ENCODE measurements around the gene GARS1.

- PRO-cap, result unidirectional peak, plus-strand start at chr7:28956779
- RAMPAGE, long total RNA, result no peak
Observed at GRCh38 chr7:28956078-28957028, 1.8 kb downstream of the TRIL start.

- PRO-cap, result unidirectional peak, plus-strand start at chr7:29091482
- RAMPAGE, long total RNA, result no peak
Observed at GRCh38 chr7:29091096-29091571, 55.2 kb downstream of the CPVL start.

- PRO-cap, result no peak
- RAMPAGE, long total RNA, result no peak
Observed at GRCh38 chr7:29282846-29283390, 88.3 kb downstream of the CHN2 start.

GRCh38 chr7:29566470-29567043 is 2.9 kb downstream of the PRR15 start:
- PRO-cap, result no peak
- RAMPAGE, long total RNA, result no peak

GRCh38 chr7:29646334-29647155 is 82.9 kb downstream of the PRR15 start:
- PRO-cap, result no peak
- RAMPAGE, long total RNA, result no peak

DNA sequence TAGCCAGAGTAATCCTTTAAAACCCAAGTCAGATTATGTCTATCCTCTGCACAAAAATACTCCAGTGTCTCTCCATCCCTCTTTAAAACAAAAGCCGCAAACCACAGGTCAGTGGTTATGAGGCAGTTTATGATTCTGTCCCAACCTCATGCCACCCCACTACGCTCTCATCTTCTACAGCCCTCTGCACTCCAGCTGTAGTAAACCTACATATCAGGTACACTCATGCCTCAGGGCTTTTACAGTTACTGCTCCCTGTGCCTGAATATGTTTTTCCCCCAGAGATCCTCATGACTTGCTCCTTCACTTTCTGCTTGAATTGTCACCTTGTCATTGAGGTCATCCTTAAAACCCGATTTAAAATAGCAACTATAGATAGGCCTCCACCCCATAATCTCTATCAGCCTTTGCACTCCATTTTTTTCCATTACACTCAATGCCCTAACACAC is 113.7 kb downstream of the PRR15 start:
- PRO-cap, result no peak
- RAMPAGE, long total RNA, result no peak

- PRO-cap, result no peak
- RAMPAGE, long total RNA, result no peak
Observed at GRCh38 chr7:29806593-29807316, 447 bp downstream of the WIPF3 start.

DNA sequence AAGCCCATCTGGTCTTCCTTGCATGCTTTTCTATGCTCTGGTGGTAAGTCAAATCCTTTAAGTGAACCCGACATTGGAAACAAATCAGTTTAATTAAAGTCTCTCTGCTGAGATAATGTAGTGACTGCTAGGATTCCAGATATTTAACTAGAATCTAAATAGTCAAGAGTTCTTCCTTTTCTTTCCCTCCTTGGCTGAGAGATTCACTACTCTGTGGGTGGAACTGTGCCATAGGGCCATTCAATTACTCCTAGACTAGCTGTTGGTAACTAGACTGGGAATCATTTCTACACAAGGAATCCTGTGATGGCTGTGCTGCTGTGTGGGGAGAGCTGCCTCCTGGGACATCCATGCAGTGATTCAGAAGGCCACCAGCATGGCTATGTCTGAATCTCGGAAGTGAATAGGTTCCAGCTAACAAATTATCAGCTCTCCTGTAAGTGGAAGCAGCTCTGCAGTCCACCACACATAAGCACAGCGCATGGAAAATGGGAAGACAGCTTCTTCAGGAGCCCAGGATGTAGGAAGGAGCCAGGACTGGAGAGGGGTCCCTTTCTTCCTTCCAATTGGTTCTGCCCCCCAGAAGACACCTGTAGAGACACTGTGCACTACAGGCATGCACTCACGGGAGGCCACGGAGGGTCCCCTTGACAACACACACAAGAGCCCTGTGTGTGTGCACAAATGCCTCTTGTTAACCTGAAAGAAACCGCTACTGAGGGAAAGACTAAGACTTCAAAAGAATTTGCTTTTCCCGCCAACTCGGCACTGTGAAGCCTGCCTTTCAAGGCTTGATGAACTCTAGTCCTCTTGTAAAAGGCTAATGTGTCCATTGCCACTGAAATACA is 66.5 kb downstream of the SCRN1 start:
- PRO-cap, result no peak
- RAMPAGE, long total RNA, result no peak

- PRO-cap, result no peak
- RAMPAGE, long total RNA, result no peak
Observed at GRCh38 chr7:30093218-30093635, 41.6 kb upstream of the MTURN start.

DNA sequence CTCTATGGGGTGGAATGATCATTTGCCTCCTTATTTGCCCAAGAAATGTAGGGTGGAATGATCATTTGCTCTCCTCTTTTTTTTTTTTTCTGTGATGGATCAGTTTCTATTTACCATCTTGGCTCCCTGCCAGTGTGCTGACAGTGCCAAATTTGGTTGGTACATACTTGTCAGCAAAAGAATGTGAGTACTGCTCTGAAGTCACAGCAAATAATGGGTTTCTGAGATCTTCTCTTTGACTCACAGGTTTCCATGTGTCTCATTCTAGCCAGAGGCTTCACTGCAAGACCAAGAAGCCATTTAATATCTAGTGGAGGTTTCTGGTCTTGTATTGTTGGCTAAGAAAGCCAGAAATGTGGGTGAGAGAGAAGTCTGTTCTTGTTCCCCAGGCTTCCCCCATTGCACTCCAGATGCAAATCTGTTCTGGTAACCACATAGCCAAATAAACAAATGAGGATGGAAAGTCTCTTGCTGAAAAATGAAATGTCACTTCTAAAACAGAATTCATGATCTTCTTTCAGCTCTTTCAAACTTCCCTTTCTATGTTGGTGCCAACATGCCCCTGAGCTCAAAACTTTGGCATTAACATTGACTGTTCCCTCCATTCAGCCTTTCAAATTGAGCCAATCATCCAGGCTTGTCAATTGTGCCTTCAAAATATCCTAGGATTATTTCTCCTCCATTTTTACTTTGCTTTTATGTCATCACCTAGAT is 45.3 kb upstream of the ZNRF2 start:
- PRO-cap, result no peak
- RAMPAGE, long total RNA, result no peak

- PRO-cap, result no peak
- RAMPAGE, long total RNA, result no peak
Observed at GRCh38 chr7:30347964-30348526, 63.6 kb downstream of the ZNRF2 start.

- PRO-cap, result no peak
- RAMPAGE, long total RNA, result no peak
Observed at GRCh38 chr7:30368820-30369312, 84.5 kb downstream of the ZNRF2 start.

DNA sequence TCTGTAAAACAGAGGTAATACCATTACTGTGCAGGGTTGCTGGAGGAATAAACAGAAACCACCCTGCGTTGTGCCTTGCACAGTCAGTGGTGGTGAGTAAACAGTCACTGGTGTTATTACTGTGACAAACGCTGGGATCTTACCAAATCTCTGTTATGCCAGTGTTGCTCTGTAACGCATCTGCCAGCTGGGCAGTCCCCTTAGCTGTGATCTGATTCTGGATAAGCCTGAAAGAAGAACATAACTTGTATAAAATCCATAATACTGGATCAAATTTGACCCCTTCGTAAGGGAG is 49.4 kb downstream of the NOD1 start:
- PRO-cap, result no peak
- RAMPAGE, long total RNA, result no peak

DNA sequence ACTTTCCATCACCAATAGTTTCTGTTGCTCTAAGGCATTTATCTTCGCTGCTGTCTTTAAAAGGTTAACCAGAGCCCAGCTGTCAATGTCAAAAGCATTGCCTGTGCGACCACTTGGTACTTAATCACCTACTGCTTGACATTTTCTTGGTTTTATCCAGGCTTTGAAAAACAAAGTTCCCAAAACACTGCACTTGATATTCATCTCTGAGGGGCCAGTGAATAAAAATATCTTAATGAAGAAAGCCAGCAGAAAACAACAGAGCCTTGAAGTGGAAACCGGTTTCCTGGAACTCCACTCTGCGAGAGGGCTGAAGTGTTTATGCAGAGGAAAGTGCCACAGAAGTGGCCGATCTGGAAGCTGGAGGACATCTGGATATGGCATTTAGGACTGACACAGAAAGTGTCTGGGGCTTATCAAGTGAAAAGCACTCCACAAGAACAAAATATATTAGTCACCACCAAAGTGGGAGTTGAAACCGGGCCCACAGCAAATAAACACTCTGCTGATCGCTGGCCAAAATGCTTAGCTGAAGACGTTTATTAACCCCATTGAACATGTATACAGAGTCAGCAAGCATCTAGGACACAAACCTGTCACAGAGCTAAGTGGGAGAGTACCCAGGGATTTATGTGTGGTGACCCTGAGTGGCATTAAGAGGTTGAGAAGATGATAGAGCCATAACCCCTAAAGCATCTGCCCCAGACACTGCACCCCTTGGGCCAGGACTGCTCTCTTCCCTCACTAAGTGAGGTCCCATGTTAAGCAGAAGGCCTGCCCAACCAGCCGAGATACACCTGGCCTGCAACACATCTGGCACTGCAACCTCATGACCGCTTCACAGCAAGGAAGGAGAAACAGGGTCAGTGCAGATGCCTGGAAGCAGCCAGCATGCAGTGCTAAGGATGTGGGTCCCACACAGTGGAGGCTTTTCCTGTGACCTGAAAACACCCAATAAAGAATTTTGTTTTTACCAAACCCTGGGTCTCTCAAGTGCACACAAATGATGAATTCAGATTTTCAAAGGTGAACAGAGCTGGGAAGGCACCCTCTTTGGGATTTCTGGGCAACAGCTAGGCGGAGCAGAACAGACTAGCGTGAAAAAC is 7.7 kb downstream of the NOD1 start:
- PRO-cap, result unidirectional peak, minus-strand start at position 373 of the sequence
- RAMPAGE, long total RNA, result no peak

GRCh38 chr7:30500444-30500803 is 4.2 kb downstream of the GGCT start:
- PRO-cap, result no peak
- RAMPAGE, long total RNA, result no peak

- PRO-cap, result no peak
- RAMPAGE, long total RNA, result no peak
Observed at GRCh38 chr7:30549868-30550280, 44.8 kb upstream of the GARS1 start.

GRCh38 chr7:30593633-30594490 is 816 bp upstream of the GARS1 start:
- PRO-cap, result no peak
- RAMPAGE, long total RNA, result no peak

DNA sequence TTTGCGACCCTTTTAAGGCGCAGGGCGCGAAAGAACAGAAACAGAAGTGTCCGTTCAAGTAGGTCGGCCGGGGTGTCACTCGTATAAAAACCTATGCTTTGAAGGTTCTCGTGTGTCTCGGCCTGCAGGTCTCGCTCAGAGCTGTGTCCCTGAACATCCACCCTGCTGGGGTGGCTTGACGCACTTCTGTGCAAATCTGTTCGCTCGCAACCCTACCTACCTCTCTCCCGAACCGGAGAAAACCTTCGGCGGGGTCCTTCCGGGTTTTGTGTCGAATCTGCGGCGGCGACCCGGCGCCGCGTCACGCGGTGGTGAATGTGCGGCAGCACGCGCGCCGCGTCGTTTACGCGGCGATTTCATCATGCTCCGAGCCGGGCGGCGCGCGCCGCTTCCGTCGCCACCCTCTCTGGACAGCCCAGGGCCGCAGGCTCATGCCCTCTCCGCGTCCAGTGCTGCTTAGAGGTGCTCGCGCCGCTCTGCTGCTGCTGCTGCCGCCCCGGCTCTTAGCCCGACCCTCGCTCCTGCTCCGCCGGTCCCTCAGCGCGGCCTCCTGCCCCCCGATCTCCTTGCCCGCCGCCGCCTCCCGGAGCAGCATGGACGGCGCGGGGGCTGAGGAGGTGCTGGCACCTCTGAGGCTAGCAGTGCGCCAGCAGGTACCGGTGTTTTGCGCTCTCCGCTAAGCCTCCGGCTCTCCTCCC is at the start of gene GARS1:
Gene GARS1, plus strand, starts transcription at position 388 of the 698 bp plus-strand sequence.
- PRO-cap, result bidirectional peak, plus-strand start at position 397 of the sequence, minus-strand start at position 279 of the sequence
- RAMPAGE, long total RNA, result no peak

DNA sequence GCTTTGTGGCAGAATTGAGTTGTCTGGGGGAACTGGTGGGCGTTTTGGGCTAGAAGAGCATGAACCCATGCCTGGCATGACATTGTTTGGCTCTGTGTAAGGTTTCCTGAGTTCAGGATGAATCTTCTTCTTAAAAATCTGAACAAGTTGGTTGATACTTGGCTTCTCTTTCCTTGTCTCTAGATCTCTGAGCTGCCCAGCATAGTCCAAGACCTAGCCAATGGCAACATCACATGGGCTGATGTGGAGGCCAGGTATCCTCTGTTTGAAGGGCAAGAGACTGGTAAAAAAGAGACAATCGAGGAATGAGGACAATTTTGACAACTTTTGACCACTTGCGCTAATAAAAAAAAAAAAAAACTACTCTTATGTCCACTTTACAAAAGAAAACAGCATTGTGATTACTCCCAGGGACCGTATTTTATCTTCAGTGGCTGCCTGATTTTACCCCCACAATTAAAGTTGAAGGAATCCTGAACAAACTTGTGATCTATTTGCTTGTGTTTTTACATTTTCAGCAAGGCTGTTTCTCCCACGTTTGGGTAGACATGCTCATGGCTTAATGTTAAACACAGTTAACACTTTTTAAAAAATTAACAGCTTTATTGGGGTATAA is 39.0 kb downstream of the GARS1 start:
- PRO-cap, result no peak
- RAMPAGE, long total RNA, result no peak

DNA sequence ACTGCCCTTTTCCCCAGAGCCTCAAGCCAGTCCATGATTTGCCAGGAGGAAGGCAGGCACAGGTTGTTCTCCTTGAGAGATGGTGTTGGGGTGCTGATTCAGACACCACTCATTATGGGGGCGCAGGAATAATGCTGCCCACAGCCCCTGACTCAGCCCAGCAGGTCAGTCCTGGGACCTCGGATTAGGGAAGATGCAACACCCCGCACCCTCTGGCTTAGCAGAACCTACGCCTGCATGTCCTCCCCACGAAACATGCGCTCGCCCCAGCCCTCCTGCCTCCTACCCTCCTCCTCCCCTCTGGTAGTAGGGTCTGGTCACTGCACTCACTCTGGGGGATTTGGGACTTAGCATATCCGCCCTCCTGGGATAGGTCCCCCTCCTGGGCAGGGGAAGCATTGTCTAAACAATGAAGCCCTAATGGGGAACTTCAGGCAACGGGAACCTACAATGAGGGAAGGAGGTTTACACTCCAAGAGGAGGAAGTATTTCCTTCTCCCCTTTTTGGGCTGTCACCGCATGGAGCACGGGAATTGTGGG is 1.0 kb downstream of the CRHR2 start:
- PRO-cap, result unidirectional peak, minus-strand start at position 272 of the sequence
- RAMPAGE, long total RNA, result no peak